ENCODE data around the gene TXNL4A.

DNA sequence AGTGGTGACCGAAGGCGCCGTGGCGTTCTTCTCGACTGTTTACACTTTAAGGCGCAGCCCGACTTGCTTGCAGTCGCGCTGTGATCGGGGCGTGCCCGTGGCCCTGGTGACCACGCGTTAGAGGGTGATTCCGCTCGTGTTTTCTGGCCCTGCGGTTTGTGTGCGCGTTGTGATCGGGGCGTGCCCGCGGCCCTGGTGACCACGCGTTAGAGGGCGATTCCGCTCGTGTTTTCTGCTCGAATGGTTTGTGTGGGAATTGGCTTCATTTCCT, 91.9 kb downstream of the NFATC1 start:
- PRO-cap: no peak

DNA sequence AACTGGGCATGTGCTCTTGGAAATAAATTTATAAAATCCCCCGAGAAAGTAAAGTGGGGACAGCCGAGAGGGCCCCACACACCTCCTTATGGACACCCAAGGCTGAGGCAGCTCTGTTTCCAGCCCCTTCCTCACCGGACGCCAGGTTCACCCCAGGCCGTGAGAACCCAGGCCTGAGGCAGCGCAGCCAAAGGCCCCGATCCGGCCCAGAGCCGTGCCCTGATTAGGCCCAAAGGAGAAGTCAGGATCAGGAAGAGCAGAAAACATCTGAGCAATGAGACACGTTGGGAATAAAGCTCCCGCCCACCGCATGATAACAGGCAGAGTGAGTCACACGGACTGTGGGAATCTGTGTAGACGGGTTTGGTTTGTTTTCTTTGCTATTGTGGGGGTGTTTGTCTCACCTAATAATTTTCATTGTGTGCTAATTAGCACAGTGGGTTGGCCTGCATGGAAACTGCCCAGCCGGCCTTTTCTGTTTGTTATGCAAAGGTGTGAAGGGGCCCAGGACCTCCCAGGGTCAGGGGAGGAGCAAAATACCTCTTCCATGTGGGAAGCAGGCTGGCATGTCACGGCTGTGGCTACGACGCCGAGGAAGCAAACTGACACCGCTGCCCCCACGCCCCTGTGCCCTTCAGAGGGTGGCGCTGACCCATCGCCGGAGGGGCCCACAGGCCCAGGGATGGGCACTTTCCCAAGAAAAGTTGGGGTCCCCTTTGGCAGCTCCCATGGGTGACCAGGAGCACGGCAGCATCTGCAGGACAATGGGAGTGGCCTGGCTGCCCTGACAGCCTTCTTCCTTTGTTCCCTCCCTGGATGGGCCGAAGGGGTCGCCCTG, 68.5 kb upstream of the CTDP1 start:
- PRO-cap: no peak

- PRO-cap: no peak
Measured at GRCh38 chr18:79735110-79735617, 55.6 kb downstream of the CTDP1 start.

DNA sequence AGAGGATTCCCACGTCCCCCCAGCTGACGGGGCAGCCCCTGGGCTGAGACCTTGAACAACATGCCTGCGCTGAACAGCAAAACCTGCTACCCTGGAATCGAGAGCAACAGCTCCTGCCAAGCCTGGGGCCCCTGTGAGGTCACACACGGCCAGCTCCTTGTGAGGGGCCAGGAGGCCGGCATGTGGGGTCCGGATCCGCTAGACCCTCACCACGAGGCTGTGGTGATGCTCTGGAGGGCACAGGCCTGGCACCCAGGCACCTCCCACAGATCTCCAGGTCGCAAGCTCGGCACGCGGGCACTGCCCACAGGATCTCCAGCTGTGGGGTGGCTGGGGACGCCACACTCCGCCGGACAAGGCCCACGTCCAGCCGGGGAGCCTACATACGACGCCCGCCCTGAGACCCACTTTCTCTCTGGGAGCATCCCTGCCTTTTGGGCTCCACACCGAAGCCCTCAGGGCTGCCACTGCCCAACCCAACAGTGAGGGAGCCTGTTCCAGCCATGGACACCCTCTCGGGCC, 34.2 kb downstream of the SLC66A2 start:
- PRO-cap: no peak

- PRO-cap: no peak
Measured at GRCh38 chr18:79936484-79937485, 14.7 kb downstream of the SLC66A2 start.

- PRO-cap: no peak
Measured at GRCh38 chr18:79944575-79945292, 6.7 kb downstream of the SLC66A2 start.

DNA sequence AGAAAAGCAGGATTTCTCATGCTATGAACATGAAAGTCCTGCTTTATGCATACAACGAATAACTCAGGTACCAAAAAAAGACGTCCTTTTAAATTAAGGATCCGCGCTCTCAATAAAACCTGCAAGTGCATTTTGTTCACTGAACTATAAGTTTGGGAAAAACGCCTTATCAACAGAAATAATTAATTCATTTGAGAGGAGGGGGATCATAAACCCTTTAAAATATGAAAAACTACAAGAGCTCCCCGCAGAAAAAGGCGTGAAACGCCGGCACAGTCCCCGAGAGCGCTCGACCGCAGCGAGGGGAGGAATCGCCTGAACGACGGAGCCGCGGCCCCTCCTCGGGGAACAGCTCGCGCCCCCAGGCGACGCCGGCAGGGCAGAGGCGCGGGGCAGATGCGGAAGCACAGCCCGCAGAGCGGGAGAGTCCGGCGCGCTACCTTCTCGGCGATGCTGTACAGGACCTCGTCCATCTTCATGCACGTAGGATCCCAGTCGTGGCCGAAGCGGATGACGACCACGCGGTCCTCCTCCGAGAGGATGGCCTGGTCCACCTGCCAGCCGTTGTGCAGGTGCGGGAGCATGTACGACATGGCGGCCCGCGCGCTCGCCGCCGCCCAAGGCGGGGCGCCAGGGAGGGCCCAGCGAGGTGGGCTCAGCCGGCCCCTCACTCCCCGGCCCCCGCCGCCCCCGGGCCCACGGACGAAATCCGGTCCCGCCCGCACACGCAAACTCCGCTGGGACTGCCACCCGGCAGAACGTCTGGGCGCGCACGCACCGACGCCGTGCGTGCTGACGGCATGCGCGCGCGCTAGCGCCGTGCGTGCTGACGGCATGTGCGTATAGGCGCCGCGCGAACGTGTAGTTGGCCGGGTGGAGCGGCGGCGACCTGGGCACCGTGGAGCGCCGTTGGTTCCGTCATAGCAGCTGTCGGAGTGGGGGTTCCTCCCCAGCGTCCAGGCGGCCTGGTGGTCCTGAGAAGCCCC, at the start of gene TXNL4A:
Gene TXNL4A, minus strand, starts transcription at position 764 of the 986 bp plus-strand sequence.
- PRO-cap: unidirectional peak, plus-strand start at position 409 of the sequence; bidirectional peak, plus-strand start at position 864 of the sequence, minus-strand start at position 750 of the sequence

DNA sequence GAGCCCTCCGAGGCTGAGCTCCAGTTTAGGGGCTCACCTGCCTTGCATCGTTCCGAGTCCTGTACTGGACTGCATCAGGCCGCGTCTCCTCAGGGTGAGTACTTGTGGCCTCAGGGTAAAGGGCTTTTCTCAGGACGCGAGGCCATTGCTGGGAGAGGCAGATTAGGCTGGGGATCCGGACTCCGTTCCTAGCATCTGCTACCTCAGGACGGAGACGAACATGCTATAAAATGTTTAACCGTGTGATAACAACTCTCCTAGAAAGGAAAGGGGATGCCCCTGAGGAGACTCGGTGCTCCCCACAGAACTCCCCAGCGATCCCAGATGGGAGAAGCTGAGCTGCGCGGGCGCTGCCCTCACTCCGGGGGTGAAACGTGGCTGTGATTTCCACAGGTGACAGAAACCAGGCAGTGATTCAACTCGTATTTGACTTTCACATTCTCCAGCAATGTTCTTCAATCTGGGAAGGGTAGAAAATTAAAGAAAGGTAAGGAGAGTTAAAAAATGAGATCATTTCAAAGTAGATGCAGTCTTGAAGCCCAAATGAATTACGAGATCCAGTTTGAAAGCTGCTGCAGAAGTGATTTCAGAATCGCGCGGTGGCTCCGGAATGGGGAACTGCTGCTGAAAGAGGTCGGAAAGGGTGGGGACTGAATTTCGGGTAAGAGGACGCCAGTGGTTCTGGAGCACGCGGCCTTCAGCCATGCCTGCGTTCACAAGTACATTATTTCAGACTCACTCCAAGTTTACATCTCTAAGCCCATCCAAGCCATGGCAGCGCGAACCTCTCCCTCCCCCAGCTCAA, 39.3 kb downstream of the ADNP2 start:
- PRO-cap: no peak

GRCh38 chr18:80201383-80201905, 45.9 kb downstream of the PARD6G start:
- PRO-cap: no peak